Spleen (tissue), 7 donors: ENCODE measurements around the genes BEND7 and PRPF18.

DNA sequence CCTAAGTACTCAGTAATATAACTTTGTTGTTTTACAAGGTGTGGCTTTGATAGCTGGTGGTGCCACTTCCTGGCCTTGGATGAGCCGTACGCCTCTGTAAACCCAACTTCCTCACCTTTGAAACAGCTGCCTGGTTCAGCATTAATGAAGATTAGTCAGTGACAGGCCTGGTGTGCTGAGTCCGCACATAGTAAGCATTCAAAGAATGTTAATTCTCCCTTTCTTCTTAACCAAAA lies 8.1 kb downstream of the OPTN start:
- PRO-cap, 4 experiments = no peak in any of the 4 experiments
- RAMPAGE, long total RNA, 4 experiments = no peak in any of the 4 experiments

DNA sequence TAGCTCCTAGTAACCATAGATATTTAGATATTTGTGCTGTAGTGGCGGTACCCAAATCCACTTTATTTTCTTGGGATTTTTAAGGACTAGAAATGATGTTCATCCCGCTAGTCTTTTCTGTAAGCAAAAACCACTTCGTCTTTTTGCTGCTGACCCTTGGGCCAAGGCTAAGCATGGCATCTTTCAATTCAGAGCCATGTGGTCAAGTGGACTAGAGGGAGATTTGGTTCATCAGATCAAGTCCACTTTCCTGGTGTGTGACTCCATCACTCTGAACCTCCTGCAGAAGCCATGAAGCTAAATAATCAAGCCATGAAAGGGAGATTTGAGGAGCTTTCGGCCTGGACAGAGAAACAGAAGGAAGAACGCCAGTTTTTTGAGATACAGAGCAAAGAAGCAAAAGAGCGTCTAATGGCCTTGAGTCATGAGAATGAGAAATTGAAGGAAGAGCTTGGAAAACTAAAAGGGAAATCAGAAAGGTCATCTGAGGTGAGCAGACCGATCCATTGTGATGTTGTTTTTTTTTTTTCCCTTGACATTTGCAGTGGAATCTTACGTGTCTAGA lies 10.1 kb downstream of the OPTN start:
- PRO-cap, 4 experiments = no peak in any of the 4 experiments
- RAMPAGE, long total RNA, 4 experiments = no peak in any of the 4 experiments

GRCh38 chr10:13184734-13185593 lies 23.6 kb downstream of the MCM10 start:
- PRO-cap, 4 experiments = no peak in any of the 4 experiments
- RAMPAGE, long total RNA, 4 experiments = no peak in any of the 4 experiments

DNA sequence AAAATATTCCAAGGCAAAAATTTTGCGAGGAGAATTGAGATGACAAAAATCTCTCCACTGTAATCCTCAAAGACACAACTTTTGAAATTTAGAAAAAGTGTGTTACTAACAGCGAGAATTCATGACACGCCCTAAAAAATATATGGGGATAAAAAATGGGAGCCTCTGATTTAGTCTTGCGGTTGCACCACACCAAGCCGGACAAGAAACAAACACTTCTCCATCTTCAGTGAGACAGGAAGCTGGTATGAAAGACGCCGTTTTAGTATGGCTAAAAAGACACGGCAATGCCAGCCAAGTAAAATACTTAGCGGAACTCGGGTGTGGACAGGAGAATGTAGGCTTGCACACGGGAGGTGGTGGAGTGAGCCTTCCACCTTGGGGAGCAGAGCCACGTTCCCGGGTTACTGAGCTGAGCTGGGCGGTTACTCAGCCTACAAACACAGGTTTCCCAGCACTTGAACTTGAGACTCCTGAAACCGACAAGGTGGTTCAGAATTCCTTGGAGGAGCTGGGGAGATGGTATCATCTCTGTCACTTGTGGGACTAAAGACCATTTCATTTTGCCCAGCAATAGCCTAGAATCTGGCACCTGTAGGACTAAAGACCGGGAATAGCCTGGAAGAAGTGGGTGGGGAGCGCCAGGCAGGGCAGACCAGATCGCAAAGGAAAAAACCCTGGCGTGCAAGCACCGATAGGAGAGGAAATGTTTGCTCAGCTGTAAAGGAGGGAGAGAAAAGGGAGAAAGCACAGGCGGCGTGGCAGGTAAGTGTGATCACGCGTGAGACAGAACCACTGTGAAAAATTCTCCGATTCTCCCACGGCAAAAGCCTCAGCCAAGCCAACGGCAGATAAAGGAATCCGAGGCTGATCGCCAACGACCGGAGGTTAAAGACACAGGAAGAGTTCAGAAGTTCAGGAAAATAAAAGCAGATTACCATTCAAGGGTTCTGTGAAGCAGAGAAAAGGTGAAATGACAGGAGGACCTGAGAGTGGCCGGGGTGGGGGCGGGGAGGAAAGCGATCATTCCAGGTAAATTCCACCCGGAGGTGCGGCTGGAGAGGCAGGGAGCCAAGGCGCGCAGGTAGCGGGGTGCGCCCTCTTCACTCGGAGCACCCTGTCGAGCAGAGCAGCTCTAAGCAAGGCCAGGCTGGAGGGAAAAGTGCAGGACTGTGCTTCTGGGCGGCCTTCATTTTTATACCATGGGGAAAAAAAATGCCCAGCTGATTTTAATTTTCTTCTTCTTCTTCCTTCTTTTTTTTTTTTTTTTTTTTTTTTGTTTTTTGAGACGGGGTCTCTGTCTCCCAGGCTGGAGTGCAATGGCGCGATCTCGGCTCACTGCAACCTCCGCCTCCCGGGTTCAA lies 35.0 kb upstream of the SEPHS1 start:
- PRO-cap, 4 experiments = no peak in any of the 4 experiments
- RAMPAGE, long total RNA, 4 experiments = no peak in any of the 4 experiments

DNA sequence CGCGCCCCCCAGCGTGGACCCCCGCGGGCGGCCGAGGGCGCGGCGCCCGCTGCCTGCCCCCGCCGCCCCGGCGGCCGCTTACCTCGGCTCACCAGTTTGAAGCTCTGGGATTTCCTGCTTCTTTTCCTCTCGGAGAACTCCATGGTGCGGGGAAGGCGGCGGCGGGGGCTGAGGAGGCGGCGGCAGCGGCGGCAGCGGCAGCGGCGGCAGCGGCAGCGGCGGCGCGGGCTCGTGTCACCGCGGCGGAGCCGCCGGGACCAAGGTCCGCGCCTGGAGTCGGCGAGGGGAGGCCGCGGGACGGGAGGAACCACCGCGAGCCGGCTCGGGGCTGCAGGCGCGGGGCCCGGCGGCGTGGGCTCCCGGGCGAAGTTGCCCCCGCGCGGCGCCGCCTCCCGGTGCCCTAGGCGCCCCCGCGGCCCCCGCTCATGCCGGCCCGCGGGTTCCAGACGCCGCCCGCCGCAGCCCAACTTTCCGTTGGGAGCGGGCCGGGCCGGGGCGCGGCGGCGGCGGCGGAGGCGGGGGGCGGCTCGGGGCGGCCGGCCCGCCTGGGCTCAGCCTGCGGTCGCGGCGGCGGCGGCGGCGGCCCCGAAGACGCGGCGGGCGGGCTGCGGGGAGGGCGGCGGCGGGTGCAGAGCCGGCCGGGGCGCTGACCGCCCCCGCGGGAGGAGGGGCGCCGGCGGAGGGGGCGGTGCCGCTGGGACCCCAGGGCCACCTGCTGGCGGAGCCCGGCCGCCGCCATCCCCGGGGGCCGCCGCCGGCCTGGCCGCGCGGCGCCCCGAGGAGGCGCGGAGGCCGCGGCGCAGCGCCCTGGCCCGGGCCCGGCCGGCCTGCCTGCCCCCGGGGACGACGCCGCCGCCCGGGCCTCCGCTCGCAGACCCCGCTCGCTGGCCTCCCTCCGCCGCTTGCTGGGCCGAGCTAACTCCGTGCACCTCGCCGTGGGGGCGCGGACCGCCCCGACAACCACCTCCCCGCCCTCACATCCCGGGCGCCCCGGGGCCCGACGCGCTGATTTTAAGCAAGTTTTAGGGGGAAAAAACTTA lies at the start of gene BEND7:
Gene BEND7, minus strand, starts transcription at position 624 of the 1,040 bp plus-strand sequence.
- PRO-cap, 4 experiments = peak in 4 of 4 experiments; most common plus-strand start position 744 of the sequence (in 3); most common minus-strand start position 607 of the sequence (in 4)
- RAMPAGE, long total RNA, 4 experiments = no peak in any of the 4 experiments

- PRO-cap, 4 experiments = peak in 4 of 4 experiments; most common plus-strand start chr10:13587005 (in 4); most common minus-strand start chr10:13586788 (in 4)
- RAMPAGE, long total RNA, 4 experiments = start-site peak on the plus strand in 4 of 4 experiments, at chr10:13586955-13587008 at its widest, 360 to 740 reads per replicate
These were observed at the start of gene PRPF18 for GRCh38 chr10:13586447-13587288. PRPF18 (plus strand) TSS chr10:13586965.

- PRO-cap, 4 experiments = no peak in any of the 4 experiments
- RAMPAGE, long total RNA, 4 experiments = no peak in any of the 4 experiments
These were observed 21.5 kb downstream of the PRPF18 start for GRCh38 chr10:13608266-13608575.

DNA sequence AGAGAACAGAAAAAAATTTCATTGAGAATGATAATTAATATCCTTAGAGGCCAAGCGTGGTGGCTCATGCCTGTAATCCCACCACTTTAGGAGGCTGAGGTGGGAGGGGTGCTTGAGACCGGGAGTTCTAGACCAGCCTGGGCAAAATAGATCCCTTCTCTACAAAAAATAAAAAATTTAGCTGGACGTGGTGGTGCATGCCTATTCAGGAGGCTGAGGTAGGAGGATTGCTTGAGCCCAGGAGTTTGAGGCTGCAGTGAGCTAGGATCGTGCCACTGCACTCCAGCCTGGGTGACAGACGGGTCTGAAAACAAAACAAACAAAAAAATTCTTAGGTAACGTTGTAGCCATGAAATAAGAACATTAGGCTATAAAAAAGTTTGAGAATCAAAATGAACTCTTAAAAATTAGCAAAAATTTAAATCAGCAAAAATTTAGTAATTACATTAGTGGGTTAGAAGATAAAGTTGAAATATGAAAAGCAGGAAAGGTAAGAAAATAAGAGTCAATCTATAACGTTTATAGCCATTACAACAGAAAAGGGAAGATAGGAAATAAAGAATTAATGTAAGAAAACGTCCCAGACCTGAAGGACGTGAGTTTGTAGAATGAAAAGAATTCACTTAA lies 38.4 kb downstream of the PRPF18 start:
- PRO-cap, 4 experiments = no peak in any of the 4 experiments
- RAMPAGE, long total RNA, 4 experiments = no peak in any of the 4 experiments

DNA sequence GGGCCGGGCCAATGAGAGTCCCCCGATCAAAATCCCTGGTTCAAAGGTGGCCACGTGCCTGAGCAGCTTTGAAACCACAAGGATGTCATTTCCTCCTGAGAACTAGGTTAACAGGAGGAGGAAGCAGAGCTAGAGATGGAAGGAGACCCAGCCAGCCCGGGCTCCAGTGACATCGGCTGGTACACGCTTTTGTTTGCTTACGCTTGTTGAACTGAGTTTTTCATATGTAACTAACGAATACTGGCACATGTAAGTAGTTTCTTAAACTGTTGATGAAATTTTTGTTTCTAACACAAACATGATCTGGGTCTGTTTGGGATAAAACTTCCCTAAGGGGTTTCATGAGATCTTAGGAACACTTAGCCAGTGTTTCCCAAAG lies 61.7 kb downstream of the PRPF18 start:
- PRO-cap, 4 experiments = peak in 2 of 4 experiments; most common minus-strand start position 175 of the sequence (in 2)
- RAMPAGE, long total RNA, 4 experiments = no peak in any of the 4 experiments

GRCh38 chr10:13654819-13655435 lies 68.2 kb downstream of the PRPF18 start:
- PRO-cap, 4 experiments = no peak in any of the 4 experiments
- RAMPAGE, long total RNA, 4 experiments = no peak in any of the 4 experiments

- PRO-cap, 4 experiments = no peak in any of the 4 experiments
- RAMPAGE, long total RNA, 4 experiments = no peak in any of the 4 experiments
These were observed 247.8 kb downstream of the PRPF18 start for GRCh38 chr10:13834302-13835302.

DNA sequence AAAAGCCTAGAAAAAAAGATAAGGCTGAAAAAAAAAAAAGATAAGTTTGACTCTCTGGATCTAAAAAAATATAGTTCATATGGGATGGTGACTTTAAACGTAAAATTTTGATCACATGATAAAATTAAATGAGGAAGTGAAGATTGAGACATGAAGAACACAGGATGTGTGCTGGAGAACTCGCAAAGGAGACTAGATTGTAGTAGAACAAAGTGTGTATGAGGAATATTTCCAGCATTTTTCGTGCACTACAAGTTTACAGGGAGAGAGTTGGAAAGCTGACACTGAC lies 286.4 kb downstream of the PRPF18 start:
- PRO-cap, 4 experiments = peak in 2 of 4 experiments; most common plus-strand start position 185 of the sequence (in 2)
- RAMPAGE, long total RNA, 4 experiments = no peak in any of the 4 experiments

DNA sequence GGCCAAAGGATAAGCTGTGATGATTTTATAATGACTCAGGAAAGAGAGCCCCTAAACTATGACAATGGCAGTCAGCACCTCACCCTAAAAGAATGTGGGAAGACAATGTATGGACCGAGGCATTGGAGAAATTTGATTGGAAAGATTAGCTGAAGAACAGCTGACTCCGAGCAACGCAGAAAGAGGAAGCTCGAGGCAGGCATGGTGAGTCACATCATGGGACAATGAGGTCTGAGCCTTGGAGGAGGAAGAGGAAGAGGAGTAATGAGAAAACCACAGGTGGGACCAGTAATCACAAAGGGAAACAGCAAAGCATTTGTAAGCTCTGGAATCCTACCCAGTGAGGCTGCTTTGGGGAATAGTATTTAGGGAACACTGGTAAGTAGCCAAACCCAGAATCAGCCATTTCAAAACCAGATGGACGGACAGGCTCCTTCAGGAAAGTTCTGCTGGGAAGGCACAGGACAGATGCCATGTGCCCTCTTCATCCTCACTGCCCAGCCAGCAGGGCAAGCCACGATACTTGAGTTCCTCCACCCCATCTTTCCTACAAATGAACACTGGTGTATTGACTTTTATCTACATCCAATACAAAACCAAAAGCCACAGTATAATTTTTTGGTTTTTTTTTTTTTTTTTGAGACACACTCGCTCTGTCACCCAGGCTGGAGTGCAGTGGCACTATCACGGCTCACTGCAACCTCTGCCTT lies 295.6 kb downstream of the PRPF18 start:
- PRO-cap, 4 experiments = no peak in any of the 4 experiments
- RAMPAGE, long total RNA, 4 experiments = no peak in any of the 4 experiments

- PRO-cap, 4 experiments = no peak in any of the 4 experiments
- RAMPAGE, long total RNA, 4 experiments = no peak in any of the 4 experiments
These were observed 307.5 kb downstream of the PRPF18 start for GRCh38 chr10:13894295-13894717.

GRCh38 chr10:13990200-13990888 lies 340.4 kb downstream of the FRMD4A start:
- PRO-cap, 4 experiments = no peak in any of the 4 experiments
- RAMPAGE, long total RNA, 4 experiments = no peak in any of the 4 experiments

- PRO-cap, 4 experiments = no peak in any of the 4 experiments
- RAMPAGE, long total RNA, 4 experiments = no peak in any of the 4 experiments
These were observed 314.4 kb downstream of the FRMD4A start for GRCh38 chr10:14016277-14016734.

DNA sequence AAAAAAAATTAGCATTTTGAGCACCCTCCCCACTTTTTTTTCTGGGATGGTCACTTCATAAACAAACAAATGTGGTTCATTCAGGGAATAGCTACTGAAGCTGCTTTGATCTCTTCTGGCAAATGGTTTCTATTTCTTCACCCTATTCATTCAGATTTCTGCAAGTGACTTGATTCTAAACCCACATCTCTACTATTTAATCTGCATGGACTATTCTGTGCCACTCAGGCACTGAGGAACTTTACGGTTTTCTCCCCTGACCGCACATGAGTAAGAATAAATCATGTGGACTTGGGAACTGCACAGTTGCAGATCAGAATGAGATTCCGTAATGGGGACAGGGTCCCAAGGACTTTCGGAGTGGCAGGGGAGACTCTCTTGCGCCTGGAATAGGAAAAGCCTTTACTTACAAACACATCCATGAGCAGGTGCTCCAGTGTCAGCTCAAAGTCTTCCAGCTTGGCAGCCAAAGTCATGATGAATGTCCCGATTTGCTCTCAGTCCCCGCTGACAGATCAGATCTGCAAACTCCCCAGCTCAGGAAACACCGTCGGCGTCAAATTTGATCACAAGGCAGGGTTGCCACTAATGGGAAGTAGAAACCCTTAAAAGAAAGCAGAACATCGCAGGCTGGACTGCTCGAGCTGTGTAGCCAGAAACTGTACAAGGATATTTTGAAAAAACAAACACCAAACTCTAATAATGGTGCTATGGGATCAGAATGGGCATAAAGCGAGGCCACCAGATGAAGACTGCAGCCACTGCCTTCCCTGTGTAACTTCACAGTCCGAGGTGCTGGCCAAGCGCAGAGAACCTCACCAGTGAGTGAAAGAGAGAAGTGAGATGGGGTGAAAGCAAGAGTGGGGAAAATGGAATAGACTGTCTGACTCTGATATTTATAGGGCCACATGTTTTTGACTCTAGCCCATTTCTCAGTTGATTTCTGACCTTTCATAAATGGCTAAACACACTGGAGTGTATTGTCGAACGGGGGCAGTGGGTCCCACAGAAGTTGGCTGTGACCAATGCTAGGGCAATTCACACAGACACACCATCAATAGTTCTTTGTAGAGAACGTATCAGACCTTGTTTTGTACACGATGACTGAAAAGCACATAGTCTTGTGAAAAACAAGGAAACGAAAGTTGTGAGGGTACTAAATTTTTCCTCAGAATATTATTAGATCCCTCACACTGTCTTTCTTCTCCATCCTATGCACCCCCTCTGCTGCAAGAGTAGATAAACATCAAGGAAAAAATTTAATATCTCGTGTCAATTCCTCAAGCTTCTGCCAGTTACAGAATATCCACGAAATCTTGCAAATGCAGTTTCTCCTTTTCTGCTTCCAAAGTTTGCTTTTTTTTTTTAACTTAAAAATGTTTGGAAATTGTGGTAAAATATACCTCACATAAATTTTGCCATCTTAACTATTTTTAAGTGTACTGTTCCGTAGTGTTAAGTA lies 306.2 kb downstream of the FRMD4A start:
- PRO-cap, 4 experiments = peak in 1 of 4 experiments; most common plus-strand start position 618 of the sequence (in 1); most common minus-strand start position 503 of the sequence (in 1)
- RAMPAGE, long total RNA, 4 experiments = start-site peak on the minus strand in 2 of 4 experiments, centred at positions 507 to 540 of the sequence, 5 to 14 reads per replicate

DNA sequence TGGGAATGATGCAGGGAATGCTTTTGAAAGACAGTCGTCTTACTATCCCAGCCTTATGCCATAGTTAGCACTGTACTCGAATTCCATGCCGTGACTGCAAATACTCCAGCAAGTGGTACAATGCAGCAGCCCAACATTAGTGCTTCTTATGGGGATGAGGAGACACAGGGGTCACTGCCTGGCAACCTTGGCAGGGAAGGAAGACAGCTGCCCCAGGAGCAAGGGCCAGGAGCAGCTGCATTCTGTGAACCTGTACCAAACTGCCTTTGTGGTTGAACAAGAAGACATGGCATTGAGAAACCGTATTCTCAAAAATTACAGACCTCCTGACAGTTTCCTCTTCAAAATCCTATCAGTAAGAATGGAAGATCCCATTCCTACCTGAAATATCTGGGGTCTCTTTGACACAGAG lies 48.9 kb upstream of the FRMD4A start:
- PRO-cap, 4 experiments = no peak in any of the 4 experiments
- RAMPAGE, long total RNA, 4 experiments = no peak in any of the 4 experiments

DNA sequence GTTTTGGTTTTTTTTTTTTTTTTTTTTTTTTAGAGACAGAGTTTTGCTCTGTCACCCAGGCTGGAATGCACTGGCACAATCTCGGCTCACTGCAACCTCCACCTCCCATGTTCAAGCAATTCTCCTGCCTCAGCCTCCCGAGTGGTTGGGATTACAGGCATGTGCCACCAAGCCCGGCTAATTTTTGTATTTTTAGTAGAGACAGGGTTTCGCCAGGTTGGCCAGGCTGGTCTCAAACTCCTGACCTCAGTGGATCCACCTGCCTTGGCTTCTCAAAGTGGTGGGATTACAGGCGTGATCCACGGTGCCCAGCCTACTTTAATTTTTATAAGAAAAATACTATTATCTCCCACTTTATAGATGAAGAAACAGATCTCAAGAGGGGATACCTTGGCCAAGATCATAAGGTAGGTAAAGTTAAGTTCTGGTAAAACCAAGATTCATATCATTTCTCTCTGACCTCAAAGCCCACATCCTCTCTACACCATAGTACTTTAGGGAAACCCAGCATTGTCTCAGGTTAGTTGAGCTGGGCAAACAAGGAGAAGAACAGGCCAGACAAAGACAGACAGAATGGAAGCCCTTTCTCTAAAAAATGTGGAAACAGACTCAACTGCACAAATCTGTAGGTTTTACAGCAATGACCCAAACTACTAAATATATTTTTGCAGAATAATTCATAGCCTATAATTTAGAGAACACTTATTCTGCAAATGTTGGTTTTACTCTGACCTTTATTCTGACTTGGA lies 197.6 kb upstream of the FRMD4A start:
- PRO-cap, 4 experiments = no peak in any of the 4 experiments
- RAMPAGE, long total RNA, 4 experiments = no peak in any of the 4 experiments

DNA sequence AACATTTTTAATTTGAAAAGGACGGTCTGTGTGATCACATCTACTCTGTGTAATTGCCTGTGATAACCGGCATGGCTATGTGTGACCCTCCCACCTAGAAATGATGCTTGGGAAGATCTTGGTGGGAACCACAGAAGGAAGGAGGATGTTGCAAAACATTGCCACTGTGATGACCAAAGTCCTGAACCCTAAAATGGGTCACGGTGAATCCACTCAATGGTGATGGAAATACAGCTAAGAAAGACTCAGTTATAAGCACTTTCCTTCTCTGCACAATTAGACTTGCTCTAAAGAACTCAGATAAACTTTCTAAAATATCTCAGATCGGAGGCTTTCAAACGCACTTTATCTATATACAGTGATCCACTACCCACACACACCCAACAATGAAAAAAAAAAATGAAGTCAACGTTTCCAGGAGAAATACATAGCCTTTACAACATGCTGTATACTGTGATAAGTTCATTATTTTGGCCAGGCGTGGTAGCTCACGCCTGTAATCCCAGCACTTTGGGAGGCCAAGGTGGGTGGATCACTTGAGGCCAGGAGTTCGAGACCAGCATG lies 221.4 kb upstream of the FRMD4A start:
- PRO-cap, 4 experiments = peak in 1 of 4 experiments; most common minus-strand start position 101 of the sequence (in 1)
- RAMPAGE, long total RNA, 4 experiments = no peak in any of the 4 experiments